ENCODE measurements around a stretch of chr5.

DNA sequence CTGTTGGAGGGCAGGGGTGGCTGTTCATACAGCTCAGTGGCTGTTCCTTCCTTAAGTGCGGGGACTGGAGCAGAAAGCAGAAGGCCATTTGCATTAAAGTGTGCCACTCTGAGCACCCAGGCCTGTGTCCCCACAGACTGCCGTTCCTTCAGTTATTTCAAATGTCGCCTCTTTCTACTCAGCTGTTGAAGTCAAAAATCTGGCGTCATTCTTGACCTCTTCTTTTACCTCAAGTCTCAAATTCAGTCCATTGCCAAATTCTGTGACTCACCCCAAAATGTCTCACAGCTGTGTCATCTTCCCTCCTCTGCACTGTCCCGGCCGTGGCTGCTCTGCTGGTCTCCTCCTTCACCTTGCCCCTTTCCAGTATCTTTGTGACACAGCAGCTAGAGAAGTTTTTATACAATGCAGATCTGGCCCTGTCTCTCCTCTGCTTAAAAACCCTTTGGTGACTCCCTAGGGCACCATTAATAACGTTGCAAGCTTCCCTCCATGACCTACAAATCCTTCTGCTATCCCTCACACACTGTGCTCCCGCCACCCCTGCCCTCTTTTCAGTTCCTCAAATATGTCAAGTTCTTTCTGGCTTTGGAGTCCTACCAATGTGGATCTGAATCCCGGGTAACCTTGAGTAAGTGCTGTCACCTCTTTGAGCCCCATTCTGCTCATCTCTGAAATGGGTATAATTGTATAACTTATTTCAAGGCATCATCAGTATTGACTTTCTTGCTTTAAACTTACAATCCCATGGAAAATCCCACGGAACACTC, 98.3 kb upstream of the BOD1 start:
- PRO-cap = no peak
- RAMPAGE, long total RNA, 4 experiments = no peak in any of the 4 experiments

DNA sequence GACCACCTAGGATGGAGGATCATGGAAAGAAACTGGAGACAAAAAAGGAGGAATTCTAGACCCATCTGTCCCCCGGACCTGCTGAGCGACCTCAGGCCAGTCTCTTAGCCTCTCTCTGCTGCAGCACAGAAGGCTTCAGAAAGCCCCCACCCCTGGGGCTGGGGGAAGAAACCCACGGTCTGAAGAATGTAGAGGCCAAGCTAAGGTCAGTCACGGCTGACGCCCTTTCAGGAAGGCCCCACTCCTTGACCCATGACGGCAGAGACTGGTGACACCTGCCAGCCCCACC, 120.4 kb upstream of the BOD1 start:
- PRO-cap = no peak
- RAMPAGE, long total RNA, 4 experiments = no peak in any of the 4 experiments

- PRO-cap = no peak
- RAMPAGE, long total RNA, 4 experiments = no peak in any of the 4 experiments
Observed at GRCh38 chr5:173741524-173742103, 125.2 kb upstream of the BOD1 start.

DNA sequence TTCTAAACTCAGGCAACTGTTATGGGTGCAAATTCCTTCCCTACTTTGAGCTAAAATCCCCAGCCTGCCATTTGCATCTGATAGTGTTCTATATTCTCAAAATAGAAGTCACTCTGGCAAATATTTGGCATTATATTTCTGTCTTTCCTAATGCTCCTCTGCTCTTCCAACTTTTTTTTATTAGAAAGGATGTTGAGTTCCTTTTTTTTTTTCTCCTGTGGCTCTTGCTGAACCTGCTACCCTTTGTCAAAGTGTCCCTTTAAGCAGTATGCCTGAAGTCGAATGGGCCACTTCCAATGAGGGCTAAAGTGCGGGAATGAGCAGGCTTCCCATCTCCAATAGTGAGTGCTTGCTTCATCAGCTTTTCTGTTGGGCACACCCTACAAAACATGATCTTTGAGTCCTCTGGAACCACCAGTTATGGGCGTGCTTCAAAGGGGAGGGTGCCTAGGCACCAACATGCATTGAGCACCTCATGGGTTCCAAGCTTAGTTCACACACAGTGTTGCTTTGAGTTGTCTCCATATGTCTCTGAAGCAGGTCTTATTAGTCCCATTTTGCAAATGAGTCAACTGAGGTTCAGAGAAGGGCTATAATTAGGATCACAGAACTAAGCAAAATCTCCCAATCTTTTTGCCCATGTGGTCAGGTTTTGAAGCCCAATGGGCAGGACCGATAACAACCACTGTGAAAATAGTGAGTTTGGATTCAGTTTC, 132.9 kb upstream of the CPEB4 start:
- PRO-cap = bidirectional peak, plus-strand start at position 476 of the sequence, minus-strand start at position 340 of the sequence
- RAMPAGE, long total RNA, 4 experiments = no peak in any of the 4 experiments

DNA sequence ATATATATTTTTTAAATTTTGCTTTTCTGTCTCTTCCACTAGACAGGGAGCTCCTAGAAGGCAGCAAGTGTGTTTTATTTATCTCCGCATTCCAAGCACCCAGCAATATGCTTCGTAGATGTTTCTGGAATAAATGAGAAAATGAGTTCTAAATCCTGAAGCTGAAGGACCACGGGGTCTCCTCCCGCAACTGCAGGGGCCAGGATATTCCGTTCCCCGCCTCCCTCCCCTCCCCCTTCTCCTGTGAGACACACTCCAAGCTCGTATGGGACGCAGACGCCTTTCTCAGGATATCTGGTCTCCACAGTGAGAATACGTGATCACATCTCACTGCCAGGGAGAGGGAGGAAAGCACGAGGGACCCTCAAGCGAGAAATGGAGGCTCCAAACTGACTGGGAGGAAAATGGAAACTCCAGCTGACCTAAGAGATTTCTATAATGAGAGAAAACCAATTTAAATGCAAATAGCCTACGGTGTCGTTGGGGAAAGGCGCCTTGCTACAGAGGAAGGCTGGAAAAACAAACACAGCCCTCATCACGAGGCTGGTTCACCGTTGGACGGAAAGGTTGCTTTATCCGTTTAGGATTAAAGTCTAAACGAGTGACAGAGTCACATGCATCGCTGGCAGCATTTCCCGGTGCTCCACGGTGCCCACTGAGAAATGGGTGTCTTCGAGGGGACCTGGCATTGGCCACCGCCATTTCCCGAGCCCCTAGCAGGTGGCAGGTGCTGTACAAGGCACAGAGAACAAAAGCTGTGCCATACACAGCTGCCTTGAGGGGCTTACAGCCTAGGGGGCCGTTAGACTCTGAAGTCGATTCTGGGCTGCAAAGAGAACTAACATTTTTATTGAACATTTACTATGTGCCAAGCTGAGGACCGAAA, 117.0 kb upstream of the CPEB4 start:
- PRO-cap = bidirectional peak, plus-strand start at position 600 of the sequence, minus-strand start at position 560 of the sequence
- RAMPAGE, long total RNA, 4 experiments = no peak in any of the 4 experiments

GRCh38 chr5:173777346-173777633, 110.9 kb upstream of the CPEB4 start:
- PRO-cap = unidirectional peak, plus-strand start at chr5:173777575
- RAMPAGE, long total RNA, 4 experiments = no peak in any of the 4 experiments

DNA sequence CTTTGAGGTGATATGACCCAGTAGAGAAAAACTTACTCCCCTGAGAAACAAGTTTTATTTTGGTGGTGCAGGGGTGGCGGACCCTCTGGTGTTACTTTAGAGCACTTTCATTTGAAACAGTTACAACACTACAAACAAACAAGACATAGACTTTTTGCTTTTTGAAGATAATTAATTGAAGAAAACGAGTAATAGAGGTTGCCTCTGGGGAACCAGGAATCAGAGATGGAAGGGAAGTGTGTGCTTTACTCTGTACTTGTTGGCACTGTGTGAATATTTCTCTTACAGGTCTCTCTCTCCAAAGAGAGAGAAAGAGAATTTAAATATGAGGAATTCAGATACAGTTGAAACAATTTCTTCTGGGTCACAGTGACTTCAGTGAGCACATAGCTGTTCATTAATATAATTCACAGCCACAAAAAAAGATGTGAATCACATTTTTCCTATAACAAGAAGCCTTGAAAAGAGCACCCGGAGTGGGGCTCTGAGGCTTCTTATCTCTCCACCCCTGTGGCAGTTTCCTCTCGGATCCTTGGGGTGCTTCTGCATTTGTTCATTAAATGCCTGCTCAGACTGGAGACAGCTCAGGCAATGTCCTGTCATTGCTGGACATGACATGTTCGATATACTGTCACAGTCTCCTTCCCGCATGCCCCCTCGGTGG, 37.8 kb upstream of the CPEB4 start:
- PRO-cap = no peak
- RAMPAGE, long total RNA, 4 experiments = no peak in any of the 4 experiments

GRCh38 chr5:173860470-173861042, 27.6 kb upstream of the CPEB4 start:
- PRO-cap = no peak
- RAMPAGE, long total RNA, 4 experiments = no peak in any of the 4 experiments

- PRO-cap = unidirectional peak, minus-strand start at chr5:173918602; unidirectional peak, minus-strand start at chr5:173918662
- RAMPAGE, long total RNA, 4 experiments = no peak in any of the 4 experiments
Observed at GRCh38 chr5:173918341-173919155, 30.4 kb downstream of the CPEB4 start.

- PRO-cap = no peak
- RAMPAGE, long total RNA, 4 experiments = no peak in any of the 4 experiments
Observed at GRCh38 chr5:174019653-174020185, 25.8 kb upstream of the NSG2 start.

DNA sequence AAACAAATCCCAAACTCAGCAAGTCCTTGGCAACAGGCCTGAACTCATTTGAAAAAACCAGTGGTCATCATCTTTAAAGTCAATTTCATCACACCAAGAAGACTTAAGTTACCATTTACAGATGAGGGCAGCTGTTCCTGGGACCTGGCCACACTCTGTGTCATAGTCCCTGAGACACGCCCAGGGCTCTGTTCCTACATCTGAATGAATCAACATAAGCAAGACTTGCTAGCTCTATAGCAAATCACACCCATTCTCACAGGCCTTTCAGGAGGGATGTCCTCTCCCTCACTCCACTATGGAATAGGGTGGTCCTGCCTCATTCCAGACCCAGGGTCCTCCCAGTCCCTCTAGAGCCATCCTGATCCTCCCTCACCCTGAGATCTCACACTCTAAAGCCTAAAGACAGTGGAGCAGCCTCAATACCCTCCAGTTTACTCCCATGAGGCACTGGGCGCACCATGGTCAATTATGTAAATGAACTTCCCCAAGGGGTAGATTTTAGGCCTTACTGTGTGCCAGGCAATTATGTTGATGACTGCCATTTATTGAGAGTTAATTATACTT, 142.9 kb downstream of the NSG2 start:
- PRO-cap = no peak
- RAMPAGE, long total RNA, 4 experiments = no peak in any of the 4 experiments

GRCh38 chr5:174311613-174312542, 266.4 kb downstream of the NSG2 start:
- PRO-cap = no peak
- RAMPAGE, long total RNA, 4 experiments = no peak in any of the 4 experiments

- PRO-cap = unidirectional peak, plus-strand start at chr5:174504013
- RAMPAGE, long total RNA, 4 experiments = no peak in any of the 4 experiments
Observed at GRCh38 chr5:174503407-174504244, 220.8 kb upstream of the MSX2 start.

DNA sequence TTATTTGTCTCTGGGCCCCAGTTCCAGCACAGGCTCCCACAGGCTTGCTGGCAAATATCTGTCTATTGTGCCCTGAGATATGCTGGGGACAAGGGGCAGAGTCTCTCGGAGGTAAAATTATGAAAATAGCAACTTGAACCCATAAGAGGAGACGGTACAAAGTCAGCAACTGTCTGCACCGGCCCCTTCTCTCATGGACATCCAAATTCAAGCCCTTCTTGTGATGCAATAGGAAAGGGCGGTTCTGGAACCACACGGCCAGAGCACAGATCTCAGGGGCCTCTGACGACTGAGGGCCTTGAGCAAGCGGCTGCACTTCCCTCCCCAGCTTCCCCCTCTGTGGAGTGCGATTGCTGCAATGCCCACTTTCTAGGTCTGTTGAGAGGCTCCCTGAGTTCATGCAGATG, 17.9 kb upstream of the CPLX2 start:
- PRO-cap = no peak
- RAMPAGE, long total RNA, 4 experiments = no peak in any of the 4 experiments

DNA sequence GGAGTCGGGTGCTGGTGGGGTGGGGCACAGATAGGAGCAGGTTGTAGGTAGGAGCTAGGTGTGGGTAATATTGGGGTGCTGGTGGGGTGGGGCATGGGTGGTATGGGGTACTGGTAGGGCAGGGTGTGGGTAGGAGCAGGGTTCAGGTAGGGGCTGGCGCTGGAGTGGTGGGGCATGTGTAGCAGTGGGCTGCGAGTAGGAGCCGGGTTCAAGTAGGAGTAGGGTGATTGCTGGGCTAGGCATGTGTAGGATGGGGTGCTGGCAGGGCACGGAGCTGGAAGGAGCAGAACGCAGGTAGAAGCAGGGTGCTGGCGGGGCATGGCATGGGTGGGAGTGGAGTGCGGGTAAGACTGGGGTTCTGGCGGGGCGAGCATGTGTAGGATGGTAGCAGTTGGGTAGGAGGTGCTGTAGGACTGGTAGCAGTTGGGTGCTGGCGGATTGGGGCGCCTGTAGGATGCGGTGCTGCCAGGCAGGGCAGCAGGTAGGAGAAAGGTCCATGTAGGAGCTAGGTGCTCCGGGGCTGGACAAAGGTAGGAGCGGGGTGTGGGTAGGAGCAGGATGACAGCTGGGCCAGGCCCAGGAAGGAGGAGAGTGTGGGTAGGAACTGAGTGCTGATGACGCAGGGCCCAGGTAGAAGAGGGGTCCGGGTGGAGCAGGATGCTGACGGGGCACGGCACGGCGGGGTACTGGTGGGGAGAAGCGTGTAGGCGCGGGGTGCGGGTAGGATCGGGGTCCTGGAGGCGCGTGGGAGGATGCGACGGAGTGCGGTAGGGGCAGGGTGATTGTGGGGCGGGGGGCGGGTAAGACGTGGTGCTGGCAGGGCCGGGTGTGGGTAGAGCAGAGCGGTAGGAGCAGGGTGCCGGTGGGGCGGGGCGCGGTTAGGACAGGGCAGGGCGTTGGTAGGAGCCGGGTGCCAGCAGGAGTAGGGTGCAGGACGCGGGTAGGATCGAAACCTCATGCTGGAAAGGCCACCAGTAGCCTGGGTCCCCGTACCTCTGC, 105.4 kb upstream of the SIMC1 start:
- PRO-cap = no peak
- RAMPAGE, long total RNA, 4 experiments = no peak in any of the 4 experiments

GRCh38 chr5:176134447-176134886, 103.8 kb upstream of the SIMC1 start:
- PRO-cap = no peak
- RAMPAGE, long total RNA, 4 experiments = no peak in any of the 4 experiments

- PRO-cap = no peak
- RAMPAGE, long total RNA, 4 experiments = no peak in any of the 4 experiments
Observed at GRCh38 chr5:176317787-176318433, 43.7 kb downstream of the KIAA1191 start.

DNA sequence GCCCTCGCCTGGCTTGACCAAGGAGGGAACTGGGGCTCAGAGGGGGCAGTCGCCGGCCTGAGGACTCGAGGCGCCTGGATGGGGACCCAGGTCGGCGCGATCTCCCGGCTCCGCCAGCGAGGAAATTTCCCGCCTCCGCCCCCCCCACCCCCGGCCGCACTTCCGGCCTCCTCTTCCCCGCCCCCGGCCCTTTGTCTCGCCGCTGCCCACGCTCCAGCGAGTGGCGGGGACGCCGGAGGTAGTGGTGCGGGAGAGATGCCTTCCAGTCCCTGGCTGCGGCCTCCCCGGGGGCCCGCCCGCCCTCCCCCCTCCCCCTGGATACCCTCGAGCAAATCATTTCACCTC, 454 bp upstream of the GPRIN1 start:
- PRO-cap = no peak
- RAMPAGE, long total RNA, 4 experiments = no peak in any of the 4 experiments

GRCh38 chr5:176822949-176823551, 12.7 kb downstream of the UNC5A start:
- PRO-cap = no peak
- RAMPAGE, long total RNA, 4 experiments = no peak in any of the 4 experiments

- PRO-cap = no peak
- RAMPAGE, long total RNA, 4 experiments = no peak in any of the 4 experiments
Observed at GRCh38 chr5:177132178-177133122, 1.1 kb upstream of the NSD1 start.